Pulmonary lymph node (tissue), 1 donor: ENCODE measurements around the genes AK3, RLN2 and MPDZ.

DNA sequence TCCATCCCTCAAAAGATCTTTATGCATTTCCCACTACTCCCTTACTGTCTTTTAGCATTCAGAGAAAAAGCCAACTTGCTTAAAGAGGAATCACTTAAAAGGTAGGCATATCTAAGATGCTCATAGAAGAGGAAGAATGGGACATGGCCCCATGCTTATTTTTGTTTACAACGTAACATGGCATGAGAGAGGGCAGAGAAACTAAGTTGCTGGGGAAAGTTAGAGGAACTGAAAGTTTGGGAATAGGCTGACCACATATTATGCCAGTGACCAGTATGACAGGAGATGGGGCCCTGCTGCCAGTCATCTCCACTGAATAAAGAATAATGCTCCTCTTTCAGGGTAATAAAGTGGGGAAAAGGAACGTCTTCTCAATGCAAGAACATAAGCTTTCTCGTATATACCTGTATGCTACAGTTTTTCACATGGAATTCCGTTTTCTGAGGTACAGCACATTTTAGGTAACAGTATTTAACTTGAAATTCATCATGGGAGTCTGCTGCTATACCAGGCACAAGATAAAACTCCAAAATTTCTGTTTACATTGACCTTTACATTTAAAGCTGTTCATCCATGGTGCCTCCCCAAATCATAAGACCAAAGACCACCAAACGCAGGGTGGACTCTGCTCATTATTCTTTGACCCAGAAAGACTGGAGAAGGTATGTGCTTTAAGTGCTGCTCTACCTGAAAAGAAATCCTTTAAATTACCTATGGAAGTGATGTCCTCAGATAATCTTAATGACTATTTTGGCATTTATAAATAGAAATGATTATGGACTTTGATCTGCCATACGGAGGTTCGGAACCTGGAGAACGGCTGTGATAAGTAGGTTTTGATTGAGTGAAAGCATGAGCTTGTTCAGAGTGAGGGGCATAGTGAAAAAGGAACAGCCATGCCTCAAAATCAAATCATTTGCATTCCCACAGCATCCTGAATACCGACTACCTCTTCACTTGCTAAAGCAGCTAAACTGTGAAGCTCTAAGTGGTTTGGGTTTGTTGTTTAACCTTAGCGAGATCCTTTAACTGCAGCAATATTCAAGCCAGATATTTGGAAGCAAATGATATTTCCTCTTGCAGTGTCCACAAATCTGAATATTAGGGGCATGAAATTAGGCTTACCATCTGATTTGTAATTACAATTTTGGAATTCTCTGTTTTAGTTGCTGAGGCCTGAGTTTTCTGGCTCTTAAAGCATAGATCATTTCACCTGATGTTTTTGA is 1.9 kb downstream of the SPATA6L start:
- PRO-cap = unidirectional peak, plus-strand start at position 273 of the sequence

DNA sequence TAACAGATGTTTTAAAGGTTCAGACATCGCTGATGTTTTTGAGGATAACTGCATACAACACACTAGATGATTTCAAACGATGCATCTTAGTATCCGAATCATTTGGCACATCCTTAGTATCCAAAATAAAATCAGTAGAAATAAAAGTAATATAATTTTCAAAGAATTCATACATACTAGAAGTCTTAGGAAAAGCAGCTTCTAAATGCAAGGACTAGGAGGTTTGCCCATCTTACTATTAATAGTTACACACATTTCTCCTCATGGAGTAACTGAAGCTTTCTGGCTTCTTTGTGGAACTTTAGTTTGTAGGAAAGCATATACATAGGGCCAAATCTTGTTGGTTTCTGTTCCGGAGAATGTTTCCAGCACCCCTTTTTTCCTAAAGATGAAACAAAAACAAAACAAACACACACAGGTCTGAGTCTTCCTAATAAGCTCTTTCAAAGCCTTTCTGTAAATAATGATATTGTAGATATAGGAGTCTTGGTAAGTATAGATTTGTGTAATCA is 28.2 kb downstream of the AK3 start:
- PRO-cap = no peak

- PRO-cap = no peak
Observed at GRCh38 chr9:4733416-4734307, 7.3 kb downstream of the AK3 start.

DNA sequence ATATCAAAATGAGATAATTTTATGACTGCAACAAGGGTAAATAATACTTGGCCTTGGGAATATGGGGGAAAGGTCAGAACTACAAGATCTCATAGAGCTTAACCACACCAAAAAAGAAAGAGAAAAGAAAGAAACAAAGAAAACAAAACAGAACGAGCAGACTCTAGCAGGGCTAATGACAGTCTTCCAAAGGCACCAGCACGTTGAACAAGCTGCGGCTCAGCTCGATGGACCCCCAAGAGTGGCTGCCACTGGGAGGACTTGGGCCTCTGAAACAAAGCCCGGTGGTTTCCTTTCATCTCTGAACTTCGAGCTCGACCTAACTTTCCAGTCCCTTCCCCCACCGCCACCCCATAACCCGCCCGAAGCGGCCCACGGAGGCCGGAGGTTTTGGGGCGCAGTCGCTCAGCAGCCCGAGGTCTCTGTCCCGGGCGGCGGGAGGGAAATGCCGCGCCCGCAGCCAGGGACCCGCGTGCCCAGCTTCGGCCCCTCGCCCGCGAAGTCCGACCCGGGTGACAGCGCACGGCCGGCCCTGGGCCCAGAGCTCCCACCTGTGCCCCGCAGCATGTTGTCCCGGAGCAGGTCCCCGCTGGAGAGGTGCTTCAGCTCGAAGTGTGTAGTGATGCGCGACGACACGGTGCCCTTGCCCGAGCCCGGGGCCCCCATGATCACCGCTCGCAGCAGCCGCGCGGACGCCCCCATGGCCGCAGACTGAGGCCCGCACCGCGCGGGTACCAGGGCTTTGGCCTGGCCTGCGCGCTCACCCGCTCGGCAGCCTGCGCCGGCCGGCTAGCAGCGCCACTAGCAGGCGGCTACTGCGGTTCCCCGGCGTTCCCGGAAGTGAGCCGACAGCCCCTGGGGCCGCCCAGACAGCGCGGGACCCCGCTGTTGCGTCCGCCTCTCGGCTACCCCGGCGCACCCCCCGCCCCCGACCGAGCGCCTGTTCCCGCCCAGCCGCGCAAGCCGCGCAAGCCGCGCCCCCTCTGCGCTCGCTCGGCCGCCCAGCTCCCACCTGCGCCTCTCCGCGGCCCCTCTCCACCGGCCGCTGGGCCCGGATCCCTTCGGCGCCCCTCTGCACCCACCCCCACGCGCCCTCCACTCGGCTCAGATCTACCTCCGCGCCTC is at the start of gene AK3:
AK3 (minus strand) TSS at position 817 of the 1,125 bp plus-strand sequence.
- PRO-cap = bidirectional peak, plus-strand start at position 868 of the sequence, minus-strand start at position 713 of the sequence

DNA sequence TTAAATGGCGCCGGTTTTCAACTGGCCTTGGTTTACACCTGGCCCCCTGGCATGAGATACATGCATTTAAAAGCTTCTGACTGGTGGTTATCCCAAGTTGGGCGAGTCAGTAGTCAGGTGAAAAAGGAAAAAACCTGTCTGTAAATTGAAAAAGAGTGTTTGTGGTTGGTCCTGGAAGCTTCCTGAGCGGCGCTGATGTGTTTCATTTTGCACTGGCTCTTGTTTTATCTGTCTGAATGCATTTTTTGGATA is 1.2 kb downstream of the RCL1 start:
- PRO-cap = no peak

GRCh38 chr9:4841147-4841703 is 48.5 kb downstream of the RCL1 start:
- PRO-cap = no peak

DNA sequence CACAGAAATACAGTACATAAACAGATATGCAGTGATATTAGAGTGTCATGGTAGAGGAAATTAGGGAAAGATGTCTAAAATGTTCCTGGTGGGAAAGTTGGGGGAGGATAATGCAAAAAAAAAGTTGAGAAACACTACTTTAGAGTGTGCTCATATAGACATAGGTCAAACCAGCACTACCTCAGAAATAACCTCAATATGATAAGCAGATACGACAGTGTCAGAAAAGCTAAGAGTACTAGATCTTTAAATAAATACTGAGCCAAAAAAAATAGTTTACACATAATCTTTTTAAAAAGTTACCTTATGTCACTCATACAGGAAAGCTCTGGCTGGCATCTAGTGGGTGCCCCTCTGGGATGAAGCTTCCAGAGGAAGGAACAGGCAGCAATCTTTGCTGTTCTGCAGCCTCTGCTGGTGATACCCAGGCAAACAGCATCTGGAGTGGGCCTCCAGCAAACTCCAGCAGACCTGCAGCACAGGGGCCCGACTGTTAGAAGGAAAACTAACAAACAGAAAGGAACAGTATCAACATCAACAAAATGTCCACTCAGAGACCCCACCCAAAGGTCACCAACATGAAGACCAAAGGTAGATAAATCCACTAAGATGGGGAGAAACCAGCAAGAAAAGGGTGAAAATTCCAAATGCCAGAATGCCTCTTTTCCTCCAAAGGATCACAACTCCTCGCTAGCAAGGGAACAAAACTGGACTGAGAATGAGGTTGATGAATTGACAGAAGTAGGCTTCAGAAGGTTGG is 52.1 kb downstream of the INSL6 start:
- PRO-cap = no peak

GRCh38 chr9:5304571-5304870 is at the start of gene RLN2:
Gene RLN2 (minus strand): TSS chr9:5304716.
- PRO-cap = no peak

GRCh38 chr9:5336663-5337157 is 3.0 kb downstream of the RLN1 start:
- PRO-cap = unidirectional peak, plus-strand start at chr9:5336966

DNA sequence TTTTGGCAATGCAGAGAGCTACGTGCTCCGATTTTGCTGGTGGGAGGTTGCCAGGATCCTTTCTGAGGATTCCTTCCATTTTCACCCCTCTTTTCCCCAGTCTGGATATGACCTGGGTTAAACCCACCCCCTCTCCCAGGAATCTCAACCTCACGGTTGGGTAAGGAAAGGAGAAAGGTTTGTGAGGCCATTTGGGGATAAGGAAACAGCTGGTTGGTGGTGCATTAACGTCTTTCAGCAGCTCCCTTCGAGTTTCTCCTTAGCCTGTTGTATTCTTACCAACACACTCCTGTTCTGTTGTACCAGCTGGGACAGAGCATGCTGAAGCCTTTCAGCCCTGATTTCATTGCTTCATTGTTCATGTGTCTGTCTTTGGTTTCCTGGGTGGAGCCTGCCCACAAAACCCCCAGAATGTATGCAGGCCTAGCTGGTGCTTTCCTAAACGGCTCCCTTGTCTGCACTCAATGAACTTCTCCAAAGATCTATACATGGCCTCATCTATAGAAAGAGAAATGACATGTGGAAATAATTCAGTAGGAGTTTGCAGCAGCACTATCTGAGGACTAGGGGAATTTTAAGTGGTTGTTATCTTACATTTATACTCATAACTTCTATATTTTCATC is 47.8 kb downstream of the PDCD1LG2 start:
- PRO-cap = no peak

GRCh38 chr9:6106992-6107361 is 91.6 kb upstream of the RANBP6 start:
- PRO-cap = no peak

DNA sequence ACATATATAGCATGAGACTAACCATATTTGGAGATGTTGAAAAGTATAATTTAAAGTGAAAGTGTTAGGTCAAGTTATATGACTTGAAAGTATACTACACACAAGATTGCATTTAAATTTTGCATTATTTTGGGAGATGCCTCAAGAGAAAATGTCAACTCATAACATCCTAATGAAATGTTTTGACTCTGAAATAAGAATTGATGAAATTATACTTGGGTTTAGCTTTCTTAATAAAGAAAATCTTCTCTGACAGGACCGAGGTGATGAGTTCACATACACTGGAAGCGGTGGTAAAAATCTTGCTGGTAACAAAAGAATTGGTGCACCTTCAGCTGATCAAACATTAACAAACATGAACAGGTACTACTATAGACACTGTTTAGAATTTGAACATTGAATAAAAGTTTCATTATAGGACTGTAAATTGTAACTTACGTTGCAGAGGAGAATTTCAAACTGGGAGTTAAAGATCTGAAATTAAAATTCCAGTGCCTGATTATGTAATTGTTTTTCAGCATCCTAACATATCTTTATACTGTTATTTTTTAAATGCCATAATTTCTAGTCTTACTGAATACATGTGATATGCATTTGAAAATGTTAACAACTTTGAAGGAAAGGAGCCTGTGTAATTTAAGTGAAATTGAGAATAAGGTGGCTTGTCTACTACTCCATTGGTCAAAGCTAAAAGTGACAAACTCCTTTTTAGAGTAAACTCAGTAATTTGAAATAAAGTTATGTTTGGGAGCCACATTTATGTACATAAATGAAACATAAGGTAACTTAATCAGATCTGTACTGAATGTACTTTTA is 80.8 kb downstream of the UHRF2 start:
- PRO-cap = no peak

DNA sequence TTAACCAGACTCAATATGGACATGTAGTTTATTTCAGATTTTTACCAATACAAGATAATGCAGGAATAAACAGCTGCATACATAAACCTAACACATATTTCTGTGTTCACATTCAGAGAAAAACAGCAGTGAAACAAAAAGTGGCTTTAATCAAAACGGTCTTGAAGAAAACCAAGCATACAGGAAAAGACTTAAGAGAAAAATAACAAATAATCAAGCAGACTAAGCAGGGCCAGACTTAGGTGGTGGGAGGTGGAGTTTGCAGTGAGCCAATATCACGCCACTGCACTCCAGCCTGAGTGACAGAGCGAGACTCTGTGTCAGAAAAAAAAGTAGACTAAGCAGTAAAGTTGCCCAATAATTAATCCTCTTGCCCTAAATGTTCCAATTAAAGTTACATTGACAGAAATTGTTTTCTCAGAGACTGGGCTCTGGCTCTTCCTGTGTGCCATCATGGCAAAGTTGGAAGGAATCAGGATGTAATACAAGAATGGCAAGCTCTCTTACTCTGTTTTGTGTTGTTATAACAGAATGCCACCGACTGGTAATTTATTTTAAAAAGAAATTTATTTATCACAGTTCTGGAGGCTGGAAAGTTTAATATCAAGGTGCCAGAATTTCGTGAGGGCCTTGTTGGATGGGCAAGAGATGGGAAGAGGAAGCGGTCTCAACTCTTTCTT is 26.6 kb upstream of the GLDC start:
- PRO-cap = no peak

- PRO-cap = unidirectional peak, minus-strand start at chr9:6681935
Observed at GRCh38 chr9:6681837-6682060, 36.2 kb upstream of the GLDC start.

- PRO-cap = no peak
Observed at GRCh38 chr9:7147618-7148238, 390.0 kb downstream of the KDM4C start.

DNA sequence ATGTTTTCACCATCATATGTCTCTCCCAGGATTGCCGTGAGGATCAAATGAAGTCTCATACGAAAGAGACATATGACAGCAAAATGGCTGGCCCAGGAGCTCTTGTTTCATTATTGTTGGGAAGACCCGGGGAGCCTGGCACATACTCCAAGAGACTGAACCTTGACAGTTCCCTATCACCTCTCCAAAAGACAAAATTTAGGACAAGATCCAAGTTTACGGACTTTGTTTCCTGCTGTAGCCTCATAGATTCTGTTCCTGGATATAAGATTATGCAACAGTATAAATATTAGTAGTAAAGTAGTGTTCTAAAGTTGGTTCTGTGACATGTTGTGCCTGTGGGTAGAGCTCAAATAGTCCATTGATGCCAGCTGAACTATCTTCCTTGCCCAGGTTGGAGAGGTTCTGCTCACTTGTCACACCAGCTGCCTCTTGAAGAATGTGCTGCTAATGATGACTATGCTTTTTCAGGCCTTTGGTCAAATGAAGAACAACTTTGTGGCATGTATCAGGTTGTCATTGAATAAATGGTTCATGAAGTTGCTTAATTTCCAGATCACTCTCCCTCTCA is 430.2 kb downstream of the DMAC1 start:
- PRO-cap = no peak

GRCh38 chr9:7798647-7799090 is 909 bp downstream of the DMAC1 start:
- PRO-cap = no peak

DNA sequence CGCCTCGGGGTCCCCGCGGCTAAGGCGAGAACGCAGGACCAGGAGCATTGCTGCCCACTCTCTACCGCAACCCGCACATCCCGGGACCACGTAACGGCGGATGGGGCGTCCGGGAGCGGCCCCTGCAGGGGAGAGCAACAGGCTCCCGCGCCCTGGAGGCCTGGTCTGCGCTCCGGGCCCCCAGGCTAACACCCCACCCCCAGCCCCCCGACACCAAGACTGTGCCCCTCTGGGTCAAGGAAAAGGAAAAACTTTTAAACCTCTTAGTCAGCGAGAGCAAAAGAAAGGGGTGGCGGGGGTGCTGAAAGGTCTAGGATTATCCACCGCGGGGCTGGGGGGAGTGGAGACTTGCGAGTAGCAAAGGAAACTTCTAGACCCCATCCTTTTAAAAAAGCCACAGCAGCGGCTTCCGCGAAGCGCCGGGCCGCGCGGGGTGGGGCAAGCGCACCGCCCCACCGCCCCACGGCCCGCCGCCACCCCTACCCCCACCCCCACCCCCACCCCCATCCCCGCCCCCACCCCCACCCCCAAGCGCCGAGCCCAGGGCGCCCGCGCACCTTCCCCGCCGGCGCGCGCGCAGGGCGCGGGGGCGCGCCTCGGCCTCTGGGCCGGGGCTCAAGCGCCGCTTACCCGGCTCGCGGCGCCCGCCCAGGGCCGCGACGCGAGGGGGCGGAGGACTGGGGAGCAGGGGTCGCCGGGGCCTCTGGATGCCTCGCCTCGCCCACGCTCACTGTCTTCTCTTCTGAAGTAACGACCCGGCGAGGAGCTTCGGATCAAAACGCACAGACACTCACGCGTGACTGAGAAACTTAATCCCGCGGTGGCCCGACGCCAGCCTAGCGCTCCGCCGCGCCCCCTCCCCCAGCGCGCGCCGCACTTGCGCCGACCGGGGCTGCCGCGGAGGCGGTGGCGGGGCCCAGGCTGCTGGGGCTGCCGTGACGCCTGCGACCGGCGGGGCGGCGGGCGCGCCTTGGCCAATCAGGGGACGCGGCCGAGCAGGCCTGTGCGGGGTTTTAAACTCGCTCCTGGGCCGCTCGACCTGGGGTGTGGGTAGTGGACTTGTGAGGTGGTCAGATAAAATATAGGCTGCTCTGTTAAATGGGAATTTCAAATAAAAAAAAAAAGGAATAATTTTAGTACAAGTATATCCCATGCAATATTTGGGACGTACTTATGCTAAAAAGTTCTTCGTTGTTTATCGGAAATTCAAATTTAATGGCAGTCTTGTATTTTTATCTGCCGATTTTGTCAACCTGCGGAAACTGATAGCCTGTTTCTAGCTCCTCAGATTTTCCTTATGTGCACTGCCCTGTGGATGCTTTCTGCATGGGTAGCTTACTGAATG is at the start of gene MPDZ:
MPDZ (minus strand) TSS at position 923 of the 1,345 bp plus-strand sequence.
- PRO-cap = bidirectional peak, plus-strand start at position 414 of the sequence, minus-strand start at position 321 of the sequence; bidirectional peak, plus-strand start at position 579 of the sequence, minus-strand start at position 578 of the sequence; unidirectional peak, minus-strand start at position 725 of the sequence; unidirectional peak, minus-strand start at position 802 of the sequence; unidirectional peak, minus-strand start at position 879 of the sequence

- PRO-cap = no peak
Observed at GRCh38 chr9:13527594-13527970, 248.1 kb upstream of the MPDZ start.

DNA sequence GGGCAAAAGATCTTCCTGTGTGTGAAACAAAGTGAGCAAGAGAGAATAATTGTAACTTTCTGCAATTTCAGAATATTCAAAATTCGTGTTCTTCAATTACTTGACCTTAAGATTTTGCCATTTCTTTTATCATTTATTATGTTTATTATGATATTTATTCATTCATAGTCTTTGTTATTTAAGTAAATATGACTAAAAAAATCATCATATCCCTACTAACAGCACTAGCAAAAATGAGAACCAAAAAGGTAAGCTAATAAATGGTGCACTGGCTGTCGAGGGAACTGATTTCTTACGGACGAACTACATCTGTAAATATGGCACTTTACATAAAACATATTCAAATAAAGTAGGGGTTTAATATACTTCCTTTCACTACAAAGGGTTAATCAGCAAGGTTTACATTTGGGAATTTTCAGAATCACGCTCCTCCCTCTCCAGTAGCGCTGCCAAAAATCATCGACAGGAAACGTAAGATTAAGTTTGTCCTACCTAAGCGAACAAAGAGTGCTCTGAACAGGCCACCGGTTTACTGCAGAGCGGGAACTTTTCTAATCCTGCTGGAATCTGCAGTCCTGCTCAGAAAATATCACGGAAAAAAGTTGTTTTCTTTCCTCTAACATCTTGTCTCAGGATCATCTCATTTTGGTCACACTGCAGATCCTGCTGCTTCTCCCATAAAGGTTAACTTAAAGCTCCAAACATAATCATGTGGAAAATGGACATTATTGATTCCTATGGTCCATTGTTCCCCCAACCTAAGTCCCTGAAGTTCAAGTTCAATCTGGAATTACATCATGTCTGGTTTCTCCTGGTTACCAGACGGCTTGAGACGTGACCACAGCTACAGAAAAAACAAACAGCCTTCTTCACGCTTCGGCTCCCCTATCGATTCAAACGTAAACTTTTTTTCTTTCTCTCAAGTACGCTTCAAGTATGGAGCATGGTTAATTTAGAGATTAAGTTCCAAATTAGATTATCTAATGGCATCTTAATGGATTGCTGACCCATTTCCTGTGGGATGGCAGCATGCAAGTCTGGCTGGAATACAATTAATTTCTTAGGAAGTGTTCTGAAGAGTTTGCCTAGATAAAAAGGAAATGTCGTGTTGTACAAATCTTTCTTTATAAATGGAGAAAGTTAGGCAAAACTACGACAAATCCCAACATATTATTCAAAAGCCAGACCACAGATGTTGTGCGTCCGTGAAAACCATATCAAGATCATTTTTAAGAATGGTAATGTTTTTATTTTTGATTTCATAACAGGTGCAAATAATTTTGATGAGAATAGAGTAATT is 217.6 kb downstream of the NFIB start:
- PRO-cap = no peak